Measurements from ENCODE around the gene CPSF4.

- PRO-cap, result no peak
- RRBS, 2 experiments, result 3 to 4% methylated on average over 7 to 12 of the region's 45 CpGs
Observed at GRCh38 chr7:97733285-97733906, 1.5 kb downstream of the TAC1 start.

GRCh38 chr7:98215361-98216044, 4.3 kb downstream of the BHLHA15 start:
- PRO-cap, result no peak
- RRBS, 2 experiments, result no CpG with 5 or more reads among the region's 23 CpGs

GRCh38 chr7:98250723-98251165, 1.3 kb downstream of the TECPR1 start:
- PRO-cap, result no peak
- RRBS, 2 experiments, result no CpG with 5 or more reads among the region's 2 CpGs

DNA sequence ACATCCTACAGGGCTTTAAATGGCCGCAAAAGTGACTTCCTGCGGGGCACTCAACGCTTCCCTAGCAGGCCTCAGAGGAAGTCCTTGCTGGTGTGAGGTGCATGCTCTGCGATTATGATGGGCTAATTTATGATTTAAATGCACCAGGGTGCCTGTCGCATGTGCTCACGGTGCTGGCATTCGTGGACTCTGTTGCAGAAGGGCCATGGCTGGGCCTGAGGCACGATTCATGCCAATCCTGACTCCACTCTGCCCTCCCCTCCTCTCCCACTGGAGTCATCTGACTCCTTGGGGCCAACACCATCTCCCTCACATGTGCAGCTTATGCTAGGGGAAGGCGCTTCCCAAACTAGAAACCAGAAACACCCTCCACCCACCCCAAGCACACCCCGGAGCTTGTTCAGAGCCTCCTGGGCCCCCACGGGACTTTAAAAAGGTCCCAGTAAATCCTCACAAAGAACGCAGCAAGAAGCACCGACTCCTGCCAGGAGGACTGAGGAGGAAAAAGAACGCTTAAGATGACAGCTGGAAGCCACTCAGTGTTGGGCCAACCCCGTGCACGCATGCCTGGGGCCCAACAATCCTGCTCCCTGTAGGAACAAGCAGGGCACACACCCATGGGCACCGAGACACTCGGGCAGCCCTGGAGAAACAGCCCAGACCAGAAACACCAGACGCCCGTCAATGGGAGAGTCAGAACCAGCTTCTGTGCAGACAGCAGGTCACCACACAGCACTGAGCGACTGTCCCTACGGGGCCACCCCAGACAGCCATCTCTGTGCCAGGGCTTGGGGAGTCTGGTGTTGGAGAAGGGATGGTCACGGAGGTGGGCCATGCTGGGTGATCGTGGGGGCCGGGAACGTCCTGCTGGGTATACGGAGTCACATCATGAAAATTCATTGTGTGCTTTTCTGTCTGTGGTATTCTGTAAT, 14.2 kb downstream of the BRI3 start:
- PRO-cap, result no peak
- RRBS, 2 experiments, result no CpG with 5 or more reads among the region's 27 CpGs

DNA sequence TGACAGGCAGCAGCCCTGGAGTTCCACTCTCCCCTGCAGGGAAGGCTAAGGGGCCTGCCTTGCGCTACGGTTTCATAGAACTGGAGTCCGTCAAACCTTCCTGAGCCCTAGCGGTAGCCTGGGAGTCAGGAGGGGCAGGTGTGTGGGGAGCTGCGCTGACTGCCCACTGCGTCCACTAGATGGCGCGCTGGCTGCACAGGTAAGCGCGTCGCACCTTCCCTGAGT, 20.0 kb upstream of the BAIAP2L1 start:
- PRO-cap, result no peak
- RRBS, 2 experiments, result no CpG with 5 or more reads among the region's 11 CpGs

DNA sequence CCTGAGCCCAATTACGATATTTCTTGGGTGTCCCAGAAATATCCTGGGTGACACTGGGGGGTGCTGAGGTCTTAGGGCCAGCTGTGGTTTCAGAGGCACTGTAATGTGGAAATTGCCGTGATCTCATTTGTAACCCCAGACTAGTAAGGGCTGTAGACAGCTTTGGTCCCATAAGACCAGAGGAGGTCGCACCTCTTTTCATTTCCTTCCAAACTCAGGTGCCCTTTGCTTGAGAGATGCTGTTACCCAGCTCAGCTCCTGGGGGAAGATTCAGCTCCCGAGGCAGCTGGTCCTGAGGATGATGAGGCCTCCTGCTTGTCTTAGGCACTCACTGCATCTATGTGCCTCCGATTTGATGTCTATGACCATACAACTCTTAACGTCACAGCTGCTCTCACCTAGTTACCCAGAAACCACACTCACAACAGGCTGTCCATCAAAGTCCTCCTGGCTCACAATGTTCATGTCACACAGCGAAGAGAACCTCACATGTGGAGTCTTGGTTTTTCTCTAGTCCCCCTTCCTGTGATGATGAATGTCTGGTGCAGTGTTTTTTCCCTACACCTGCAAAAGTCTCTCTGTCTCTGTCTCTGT, 102.4 kb upstream of the NPTX2 start:
- PRO-cap, result no peak
- RRBS, 2 experiments, result no CpG with 5 or more reads among the region's 7 CpGs

DNA sequence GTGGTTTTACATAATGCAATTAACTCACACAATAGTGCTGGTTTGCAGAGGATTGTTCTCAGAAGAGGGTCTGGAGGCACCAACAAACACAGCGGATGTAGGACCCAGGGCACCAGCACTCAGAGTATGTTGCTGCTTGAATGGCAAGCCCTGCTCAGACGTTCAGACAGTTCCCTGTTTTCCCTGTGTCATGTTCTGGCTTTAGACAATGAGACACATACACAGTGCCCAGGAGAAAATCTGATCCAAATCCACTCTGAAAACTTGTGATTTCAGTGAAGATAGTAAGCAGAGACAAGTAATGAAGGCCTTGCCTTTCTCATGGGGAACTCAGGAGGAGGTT, 51.8 kb upstream of the NPTX2 start:
- PRO-cap, result no peak
- RRBS, 2 experiments, result no CpG with 5 or more reads among the region's 2 CpGs

- PRO-cap, result no peak
- RRBS, 2 experiments, result no CpG with 5 or more reads among the region's 20 CpGs
Observed at GRCh38 chr7:98771965-98772577, 97.7 kb downstream of the TMEM130 start.

DNA sequence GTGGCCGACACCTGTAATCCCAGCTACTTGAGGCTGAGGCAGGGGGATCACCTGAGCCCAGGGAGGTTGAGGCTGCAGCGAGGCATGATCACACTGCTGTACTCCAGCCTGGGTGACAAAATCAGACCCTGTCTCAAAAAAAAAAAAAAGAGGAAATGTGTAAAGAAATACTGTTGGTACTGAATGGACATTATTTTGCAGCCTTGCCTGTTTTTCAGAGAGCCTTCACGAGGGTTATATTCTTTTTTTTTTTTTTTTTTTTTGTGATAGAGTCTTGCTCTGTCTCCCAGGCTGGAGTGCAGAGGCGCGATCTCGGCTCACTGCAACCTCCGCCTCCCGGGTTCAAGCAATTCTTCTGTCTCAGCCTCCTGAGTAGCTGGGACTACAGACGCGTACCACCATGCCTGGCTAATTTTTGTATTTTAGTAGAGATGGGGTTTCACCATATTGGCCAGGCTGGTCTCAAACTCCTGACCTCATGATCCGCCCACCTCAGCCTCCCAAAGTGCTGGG, 39.7 kb downstream of the TRRAP start:
- PRO-cap, result no peak
- RRBS, 2 experiments, result no CpG with 5 or more reads among the region's 11 CpGs

- PRO-cap, result no peak
- RRBS, 2 experiments, result no CpG with 5 or more reads among the region's 25 CpGs
Observed at GRCh38 chr7:98949269-98950131, 71.2 kb downstream of the TRRAP start.

- PRO-cap, result no peak
- RRBS, 2 experiments, result no CpG with 5 or more reads among the region's 6 CpGs
Observed at GRCh38 chr7:99022952-99023552, 120.9 kb downstream of the SMURF1 start.

DNA sequence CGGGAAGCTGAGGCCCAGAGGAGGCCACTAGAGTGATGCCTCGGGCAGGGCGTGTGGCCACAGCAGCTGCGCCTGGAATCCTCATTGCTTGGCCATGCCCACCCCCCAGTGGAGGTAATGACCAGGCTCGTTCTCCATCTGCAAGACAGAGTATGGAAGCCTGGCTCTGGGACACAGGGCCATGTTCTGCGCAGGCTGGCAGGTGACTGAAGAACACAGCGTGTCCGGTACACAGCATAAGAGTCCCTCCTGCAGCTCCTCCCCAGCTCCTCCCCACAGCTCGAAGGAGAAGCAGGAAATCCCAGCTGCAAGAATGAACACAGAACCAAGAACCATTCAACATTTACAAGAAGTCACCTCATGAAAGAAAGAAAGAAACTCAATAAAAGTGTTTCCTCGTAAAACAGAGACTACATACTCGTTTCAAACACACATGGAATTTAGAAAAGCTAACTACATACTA, 64.8 kb downstream of the SMURF1 start:
- PRO-cap, result no peak
- RRBS, 2 experiments, result no CpG with 5 or more reads among the region's 11 CpGs

GRCh38 chr7:99109105-99110182, 34.5 kb downstream of the SMURF1 start:
- PRO-cap, result no peak
- RRBS, 2 experiments, result no CpG with 5 or more reads among the region's 10 CpGs

GRCh38 chr7:99120386-99121010, 23.4 kb downstream of the SMURF1 start:
- PRO-cap, result no peak
- RRBS, 2 experiments, result no CpG with 5 or more reads among the region's 3 CpGs

GRCh38 chr7:99326214-99326968, 693 bp downstream of the ARPC1A start:
- PRO-cap, result no peak
- RRBS, 2 experiments, result no CpG with 5 or more reads among the region's 25 CpGs

DNA sequence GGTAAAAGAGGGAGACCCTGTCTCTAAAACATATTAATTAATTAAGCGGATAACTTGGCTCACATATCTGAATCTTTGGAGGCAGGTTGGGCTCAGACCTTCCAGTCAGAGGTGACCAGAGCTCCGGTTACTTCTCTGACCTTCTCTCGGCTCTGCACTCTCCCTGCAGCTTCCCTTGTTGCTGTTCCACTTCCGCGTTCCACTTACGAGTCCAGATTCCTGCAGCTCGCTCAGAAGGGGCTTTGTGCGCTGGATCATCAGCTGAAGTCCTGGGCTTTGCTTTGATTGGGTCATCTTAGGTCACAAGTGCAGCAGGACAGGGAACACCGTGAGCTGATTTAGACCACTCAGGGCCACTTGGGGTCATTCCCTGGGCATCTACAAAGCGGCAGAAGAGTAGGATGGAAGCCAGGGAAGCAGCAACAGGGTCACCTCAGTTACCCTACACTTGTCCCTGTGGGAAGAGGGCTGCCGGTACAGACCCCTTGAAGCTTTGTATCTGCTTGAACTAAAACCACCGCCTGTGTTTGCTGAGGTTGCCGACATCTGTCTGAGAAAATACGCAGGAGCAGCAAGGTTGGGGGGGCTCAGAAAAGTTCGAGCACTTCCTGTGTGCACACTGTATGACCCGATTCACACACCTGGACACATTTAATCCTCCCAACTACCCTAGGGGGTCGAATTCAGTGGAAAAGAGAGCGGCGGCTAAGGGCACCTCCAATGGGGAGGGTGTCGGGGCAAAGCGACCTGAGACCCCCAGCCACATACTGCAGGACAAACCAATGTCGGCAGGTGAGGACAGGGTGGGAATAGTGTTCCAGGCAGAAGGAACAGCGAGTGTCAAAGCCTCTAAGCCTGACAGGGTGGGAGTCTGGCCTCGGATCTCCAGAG, 1.8 kb upstream of the ARPC1B start:
- PRO-cap, result no peak
- RRBS, 2 experiments, result no CpG with 5 or more reads among the region's 24 CpGs

- PRO-cap, result no peak
- RRBS, 2 experiments, result no CpG with 5 or more reads among the region's 10 CpGs
Observed at GRCh38 chr7:99379010-99379747, 4.6 kb downstream of the ARPC1B start.

DNA sequence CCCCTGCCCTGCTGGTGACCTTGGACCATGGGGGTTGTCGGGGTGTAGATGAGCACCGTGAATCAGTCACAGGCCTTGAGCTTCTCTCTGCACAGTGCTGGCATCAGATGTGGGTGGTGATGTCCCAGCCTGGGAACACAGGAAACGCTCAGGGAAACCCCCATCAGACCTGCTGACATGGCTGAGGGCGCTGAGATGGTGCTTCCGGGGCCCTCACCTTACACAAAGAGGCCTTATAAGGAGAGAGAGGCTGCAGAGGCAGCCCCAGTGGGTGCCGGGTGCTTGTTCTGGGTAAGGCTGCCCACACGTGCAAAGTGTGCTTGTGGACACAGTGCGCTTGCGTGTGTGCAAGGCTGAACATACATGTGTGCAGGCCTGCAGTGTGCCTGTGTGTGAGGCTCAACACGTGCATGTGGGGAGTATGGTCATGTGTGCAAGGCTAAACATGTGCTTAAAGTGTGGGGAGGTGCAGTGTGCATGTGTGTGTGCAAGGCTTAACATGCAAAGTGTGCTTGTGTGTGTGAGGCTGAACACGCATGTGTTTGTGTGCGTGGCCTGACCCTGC, 6.5 kb downstream of the ARPC1B start:
- PRO-cap, result no peak
- RRBS, 2 experiments, result 77 to 78% methylated on average over 2 of the region's 12 CpGs

DNA sequence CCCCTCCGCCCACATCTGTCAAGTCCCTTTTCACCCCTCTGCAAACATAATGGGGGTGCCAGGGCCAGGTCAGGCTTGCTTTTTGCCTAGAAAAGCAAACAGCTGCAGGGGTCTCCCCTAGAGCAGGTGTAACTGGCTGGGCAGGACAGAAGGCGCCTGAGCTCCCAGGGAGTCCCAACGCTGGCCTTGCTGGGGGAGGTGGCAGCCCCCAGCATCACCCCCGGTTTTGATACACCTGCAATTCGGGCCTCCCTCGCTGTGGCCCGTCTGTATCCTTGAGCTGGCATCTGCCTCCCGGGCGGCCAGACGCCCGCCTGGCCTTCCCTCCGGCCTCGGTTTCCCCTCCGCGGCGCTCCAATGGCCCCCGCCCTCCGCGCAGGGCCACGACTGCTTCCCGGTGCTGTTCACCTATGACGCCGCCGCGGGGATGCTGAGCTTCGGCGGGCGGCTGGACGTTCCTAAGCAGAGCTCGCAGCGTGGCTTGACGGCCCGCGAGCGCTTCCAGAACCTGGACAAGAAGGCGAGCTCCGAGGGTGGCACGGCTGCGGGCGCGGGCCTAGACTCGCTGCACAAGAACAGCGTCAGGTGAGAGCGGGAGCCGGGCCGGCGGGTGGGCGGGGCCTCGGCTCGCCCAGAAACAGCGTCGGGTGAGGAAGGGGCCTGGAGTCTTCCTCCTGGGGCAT, 16.0 kb downstream of the PDAP1 start:
- PRO-cap, result no peak
- RRBS, 2 experiments, result 12 to 19% methylated on average over 15 to 20 of the region's 52 CpGs

DNA sequence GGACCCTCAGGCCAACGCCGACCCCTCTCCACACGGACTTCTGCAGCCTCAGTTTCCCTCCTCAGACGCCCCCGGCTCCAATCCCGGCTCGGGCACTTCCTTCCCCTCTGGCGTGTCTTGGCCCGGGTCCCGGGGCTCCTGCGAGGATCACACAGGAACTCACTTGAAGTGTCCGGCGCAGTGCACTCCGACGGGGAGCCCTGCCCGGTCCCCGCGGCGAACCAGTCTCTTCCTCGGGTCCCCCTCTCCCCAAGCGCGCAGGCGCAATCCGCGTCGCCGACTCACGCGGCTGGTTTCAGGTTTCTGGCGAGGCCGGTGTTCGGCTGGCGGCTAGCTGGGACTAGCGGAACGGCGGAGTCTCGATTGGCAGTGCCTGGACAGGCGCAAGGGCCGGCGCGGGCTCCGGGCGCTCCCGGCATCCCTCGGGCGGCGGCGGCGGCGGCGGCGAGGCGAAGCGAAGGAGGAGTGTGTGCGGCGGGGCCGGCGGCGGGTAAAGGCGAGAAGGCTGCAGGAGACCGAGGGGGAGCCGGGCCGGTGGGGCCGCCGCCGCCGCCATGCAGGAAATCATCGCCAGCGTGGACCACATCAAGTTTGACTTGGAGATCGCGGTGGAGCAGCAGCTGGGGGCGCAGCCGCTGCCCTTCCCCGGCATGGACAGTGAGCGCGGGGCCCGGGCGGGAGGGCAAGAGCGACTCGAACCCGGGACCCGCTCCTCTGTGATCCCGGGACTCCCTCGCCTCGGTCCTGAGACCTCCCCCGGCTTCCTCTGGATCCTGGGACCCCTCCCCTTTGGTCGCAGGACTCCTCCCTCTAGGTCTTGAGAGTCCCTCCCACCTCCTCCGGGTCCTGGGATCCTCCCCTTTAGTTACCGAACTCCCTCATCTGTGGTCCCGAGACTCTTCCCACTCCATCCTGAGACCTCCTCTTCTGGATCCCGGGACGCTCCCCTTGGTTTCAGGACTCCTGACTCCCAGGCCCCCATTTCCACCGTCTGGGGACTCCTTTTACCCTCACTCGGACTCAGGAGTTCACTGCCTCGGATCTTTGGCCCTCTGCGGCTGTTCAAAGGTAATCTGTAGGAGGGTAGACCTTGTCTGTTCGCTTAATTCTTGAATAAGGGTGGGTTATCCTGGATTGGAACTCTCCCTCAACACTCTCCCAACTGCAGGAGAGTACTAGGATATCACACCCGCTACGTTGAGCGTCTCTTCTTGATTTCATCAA, at the start of gene CPSF4:
CPSF4 (plus strand) TSS at position 415 of the 1,224 bp plus-strand sequence.
- PRO-cap, result no peak
- RRBS, 2 experiments, result 2 to 3% methylated on average over 36 to 51 of the region's 100 CpGs

All from astrocyte (in vitro differentiated cells and primary cell).